Esophagus squamous epithelium (tissue), 4 donors: ENCODE results near the gene SCART1.

DNA sequence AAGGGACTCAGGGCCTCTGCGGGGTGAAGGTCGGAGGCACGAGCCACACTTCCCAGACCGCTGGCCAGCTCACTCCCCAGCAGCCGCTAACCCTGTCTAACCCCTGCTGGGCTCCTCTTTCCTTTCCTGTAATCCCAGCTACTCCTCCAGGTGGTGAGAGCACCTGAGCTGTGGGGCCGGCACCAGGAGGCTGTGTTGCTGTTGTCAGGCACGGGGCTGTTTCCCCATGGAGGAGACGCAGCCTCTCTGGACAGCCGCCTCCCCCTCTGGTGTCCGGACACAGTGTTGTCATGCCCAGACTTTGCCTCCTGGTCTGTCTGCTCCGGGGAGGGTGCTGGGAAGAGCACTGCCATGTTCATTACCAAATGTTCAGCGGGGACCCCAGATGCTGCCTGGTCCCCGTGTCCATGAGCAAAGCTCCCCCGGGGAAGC lies 18.6 kb upstream of the INPP5A start:
- PRO-cap = no peak
- RAMPAGE, long total RNA, 4 experiments = no peak in any of the 4 experiments

- PRO-cap = unidirectional peak, minus-strand start at chr10:132548412; unidirectional peak, minus-strand start at chr10:132548452
- RAMPAGE, long total RNA, 4 experiments = no peak in any of the 4 experiments
These were observed 10.8 kb downstream of the INPP5A start for GRCh38 chr10:132548180-132548969.

GRCh38 chr10:132571039-132571554 lies 33.5 kb downstream of the INPP5A start:
- PRO-cap = bidirectional peak, plus-strand start at chr10:132571425, minus-strand start at chr10:132571205
- RAMPAGE, long total RNA, 4 experiments = no peak in any of the 4 experiments

- PRO-cap = no peak
- RAMPAGE, long total RNA, 4 experiments = no peak in any of the 4 experiments
These were observed 34.7 kb downstream of the INPP5A start for GRCh38 chr10:132572334-132572688.

GRCh38 chr10:132572689-132573683 lies 35.4 kb downstream of the INPP5A start:
- PRO-cap = no peak
- RAMPAGE, long total RNA, 4 experiments = no peak in any of the 4 experiments

DNA sequence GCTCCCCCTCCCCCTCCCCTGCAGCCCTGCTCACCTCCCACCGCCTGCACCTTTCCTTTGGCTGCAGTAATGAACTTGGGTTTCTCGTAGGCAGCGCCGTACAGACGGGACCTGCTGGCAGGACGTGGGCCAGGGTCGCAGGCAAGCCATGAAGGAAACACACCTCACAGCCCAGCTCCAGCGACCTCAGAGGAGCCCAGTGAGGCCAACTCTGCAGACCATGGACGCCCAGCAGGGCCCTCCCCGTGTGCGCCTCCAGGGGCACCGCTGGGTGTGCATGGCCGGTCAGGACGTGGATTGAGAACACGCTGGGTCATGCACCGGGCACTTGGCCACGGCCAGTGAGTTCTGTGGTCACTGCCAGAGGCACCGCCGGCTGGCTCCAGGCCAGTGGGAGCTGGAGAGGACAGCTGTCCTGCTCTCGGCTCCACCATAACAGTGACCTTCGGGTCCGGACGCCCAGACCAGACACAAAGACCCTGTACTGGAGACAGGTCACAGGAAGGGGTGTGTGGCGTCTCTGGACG lies 50.2 kb upstream of the NKX6-2 start:
- PRO-cap = no peak
- RAMPAGE, long total RNA, 4 experiments = no peak in any of the 4 experiments

DNA sequence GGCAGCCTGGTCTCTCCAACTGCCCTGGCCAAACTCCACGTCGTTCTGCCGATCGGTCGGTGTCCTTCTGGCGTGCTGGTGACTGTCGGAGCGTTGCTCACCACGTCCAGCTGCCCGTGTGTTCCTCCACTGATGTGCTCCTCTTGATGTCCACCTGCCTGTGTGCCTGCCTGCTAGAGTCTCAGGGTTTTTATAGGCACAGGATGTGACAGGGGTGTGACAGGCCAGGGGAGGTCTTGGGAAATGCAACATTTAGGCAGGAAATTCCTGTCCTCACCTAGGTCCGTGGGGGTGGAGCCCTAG lies 25.1 kb upstream of the CFAP46 start:
- PRO-cap = unidirectional peak, minus-strand start at position 164 of the sequence
- RAMPAGE, long total RNA, 4 experiments = no peak in any of the 4 experiments

DNA sequence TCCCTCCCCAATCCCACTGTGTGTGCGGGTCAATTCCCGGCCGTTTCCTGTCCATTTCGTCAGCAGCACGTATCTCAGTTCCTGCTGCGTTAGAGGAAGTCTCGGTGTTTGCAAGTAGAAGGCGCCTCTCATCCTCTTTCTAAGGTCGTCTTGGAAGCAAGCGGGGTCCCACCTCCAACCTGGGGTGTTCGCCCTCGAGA lies 25.0 kb upstream of the ADGRA1 start:
- PRO-cap = no peak
- RAMPAGE, long total RNA, 4 experiments = no peak in any of the 4 experiments

DNA sequence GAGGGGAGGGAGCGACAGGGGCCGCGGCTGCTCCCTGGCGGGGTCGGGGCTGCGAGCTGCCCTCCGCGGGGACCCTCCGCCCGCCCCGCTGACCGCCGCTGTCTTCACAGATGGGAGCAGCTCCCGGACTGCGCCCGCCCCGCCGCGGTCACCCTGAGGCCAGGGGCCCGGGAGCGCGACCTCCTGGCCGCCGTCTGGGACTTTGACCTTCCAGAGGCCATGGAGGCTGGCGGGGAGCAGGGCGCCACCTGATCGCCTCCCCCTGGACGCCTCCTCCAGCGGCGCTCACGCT lies 820 bp downstream of the ADGRA1 start:
- PRO-cap = no peak
- RAMPAGE, long total RNA, 4 experiments = no peak in any of the 4 experiments

DNA sequence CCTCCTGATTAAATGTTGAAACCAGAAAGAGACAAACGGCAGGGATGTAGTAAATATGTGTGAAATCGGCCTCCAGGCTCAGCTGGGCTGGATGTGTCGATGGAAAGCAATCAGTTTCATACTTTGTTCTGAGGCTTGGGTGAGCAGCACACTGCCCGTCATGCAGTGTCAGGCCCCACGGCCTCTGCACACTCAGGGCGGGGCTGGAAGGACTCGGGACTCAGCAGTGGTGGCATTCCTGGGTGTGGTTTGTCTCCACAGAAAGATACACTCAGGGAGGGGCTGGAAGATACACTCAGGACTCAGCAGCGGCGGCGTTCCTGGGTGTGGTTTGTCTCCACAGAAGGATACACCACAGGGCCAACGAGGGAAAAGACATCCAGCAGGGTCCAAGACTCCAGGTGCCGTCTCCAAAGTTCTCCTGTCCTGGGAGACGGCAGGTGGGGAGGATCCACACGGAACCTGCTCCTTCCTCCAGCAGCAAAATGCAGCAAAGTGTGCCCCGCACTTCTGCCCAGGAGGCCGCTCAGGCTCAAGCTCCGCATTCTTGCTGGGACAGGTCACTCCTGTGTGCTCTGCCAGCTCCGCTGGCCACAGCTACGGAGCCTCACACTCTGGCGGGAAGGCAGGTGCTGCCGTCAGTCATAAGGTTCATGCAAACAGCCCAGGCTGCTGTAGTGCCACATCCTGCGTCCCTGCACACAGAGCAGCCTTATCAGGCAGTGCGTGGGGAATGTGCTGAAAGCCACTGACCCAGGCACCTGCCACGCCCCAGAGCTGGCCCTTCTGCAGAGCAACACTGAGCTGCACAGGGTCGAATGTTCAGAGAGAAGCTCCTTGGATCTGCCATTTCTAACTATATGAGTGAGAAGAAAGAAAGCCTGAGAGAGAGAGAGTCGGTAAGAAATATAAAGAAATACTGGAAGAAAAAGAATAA lies 22.3 kb downstream of the ADGRA1 start:
- PRO-cap = unidirectional peak, minus-strand start at position 186 of the sequence
- RAMPAGE, long total RNA, 4 experiments = no peak in any of the 4 experiments

- PRO-cap = no peak
- RAMPAGE, long total RNA, 4 experiments = no peak in any of the 4 experiments
These were observed 6.2 kb upstream of the KNDC1 start for GRCh38 chr10:133153887-133154227.

DNA sequence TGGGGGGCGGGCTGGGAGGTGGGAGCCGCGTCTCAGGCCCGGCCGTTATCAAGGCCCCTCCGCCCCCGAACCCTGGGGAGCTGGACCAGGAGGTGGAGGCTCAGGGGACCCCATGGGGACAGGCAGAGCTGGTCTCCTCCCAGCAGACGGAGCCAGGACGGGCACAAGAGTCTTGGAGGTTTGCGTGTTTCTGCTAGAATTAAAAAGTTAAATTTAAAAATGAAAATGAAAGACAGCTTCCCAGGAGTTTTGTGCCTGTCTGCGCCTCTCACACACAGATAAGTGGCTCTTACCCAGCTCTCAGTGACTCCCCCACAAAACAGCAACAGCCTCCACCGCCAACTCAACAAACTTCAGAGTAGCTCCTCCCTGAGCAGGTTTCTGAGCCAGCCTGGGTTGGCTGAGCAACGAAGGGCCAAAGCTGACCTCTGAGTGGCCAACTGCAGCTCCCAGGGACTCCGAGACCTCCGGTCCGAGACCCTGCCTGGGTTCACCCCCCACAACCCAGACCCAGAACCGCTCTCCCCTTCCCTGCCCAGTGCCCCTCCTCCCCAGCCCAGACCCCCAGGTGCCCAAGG lies 5.0 kb upstream of the UTF1 start:
- PRO-cap = no peak
- RAMPAGE, long total RNA, 4 experiments = no peak in any of the 4 experiments

DNA sequence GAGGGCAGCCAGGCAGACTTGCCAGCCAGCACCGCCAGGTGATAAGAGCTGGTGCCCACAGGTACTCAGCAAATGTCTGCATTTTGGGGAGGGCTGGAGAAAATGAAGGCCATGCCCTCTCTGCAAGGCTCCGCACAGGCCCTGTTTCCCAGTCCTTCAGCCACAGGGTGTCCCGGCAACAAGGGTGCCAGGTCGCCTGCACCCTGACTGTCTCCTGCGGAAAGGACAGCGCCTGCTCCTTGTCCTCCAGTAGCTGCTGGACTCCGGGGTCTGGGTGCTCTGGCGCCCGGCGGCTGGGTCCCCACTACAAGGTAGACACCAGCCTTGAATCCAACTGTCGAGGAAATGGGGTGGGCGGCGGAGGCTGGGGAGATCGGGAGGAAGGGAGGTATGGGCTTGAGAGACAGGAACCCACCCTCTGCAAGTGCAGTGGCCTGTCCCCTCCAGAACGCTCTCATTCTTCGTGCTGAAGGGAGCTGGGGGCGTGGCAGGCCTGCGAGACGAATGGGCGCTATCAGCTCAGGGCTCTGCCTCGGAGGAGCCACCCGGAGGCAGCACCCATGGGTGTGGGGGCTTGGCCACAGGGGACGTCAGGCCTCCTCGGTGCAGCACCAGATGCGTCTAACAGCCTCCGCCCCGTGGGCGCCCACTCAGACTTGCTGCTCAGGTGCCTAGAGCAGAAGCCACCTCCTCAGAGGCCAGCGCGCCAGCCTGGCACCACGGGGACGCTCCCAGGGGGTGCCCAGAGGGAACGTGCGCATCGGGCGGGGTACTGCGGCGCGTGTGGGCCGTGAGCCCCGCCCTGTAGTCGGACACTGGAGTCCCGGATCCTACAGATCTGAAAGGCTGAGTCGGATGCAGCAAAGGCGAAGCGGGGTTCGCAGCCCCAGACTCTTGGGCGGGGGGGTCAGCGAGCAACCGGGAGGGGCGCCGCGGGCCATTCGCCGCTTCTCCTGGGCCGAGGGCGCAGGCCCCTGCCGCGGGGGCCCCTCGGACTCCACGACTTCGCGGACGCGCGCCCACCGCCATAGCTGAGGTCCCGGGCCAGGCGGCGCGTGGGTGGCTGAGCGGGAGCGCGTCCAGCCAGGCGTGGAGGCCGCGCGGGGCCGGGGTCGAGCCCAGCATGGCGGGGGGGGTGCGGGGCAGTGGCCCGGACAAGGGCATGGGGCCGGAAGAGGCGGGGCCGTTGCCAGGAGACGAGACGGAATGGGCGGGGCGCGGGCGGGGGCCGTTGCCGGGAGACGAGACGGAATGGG lies 15.4 kb downstream of the ADAM8 start:
- PRO-cap = bidirectional peak, plus-strand start at position 780 of the sequence, minus-strand start at position 785 of the sequence; bidirectional peak, plus-strand start outside the sequence, minus-strand start at position 1,164 of the sequence
- RAMPAGE, long total RNA, 4 experiments = no peak in any of the 4 experiments

DNA sequence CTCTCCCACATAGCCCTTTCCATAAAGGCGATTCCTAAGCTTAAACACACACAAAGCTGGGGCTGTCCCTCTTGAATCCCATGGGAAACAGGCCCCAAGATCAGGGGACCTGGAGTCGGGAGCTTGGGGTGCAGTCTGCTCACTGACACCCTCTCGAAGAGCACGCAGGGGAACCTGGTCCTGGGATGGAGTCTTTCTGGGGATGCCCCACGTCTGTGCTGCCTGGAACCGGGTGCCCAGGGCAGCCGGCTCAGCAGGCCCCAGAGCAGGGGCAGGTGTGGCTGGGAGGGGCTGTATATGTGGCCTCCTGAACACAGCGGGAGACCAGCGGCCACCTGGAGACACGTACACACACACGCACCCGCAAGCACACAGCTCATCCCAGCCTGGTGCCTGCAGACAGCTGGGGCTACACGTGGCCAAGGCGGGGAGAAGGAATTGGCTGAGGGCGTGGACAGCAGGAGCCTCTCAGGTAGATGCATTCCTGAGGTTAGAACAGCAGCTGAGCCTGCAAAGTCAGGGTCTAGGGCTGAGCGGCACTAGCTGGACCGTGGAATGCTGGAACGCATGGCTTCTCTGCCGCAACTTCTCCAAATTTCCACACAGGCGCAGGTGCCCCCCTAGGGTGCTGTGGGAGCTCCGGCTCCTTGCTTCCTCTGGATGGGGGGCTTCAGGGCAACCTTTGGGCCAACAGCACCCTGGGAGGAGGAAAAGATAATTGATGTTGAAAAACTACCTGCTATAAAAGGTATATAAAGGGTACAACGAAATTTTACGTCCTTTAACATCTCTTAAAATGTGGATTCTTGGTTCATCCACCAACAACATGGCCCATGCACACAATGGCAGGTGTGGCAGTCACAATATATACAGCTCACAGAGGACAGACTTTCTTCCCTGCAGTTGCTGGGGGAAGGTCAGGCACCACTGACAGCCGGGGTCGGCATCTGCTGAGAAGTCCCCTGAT lies 13.8 kb downstream of the ADAM8 start:
- PRO-cap = no peak
- RAMPAGE, long total RNA, 4 experiments = no peak in any of the 4 experiments

- PRO-cap = no peak
- RAMPAGE, long total RNA, 4 experiments = no peak in any of the 4 experiments
These were observed 7.5 kb downstream of the ADAM8 start for GRCh38 chr10:133269240-133269540.

DNA sequence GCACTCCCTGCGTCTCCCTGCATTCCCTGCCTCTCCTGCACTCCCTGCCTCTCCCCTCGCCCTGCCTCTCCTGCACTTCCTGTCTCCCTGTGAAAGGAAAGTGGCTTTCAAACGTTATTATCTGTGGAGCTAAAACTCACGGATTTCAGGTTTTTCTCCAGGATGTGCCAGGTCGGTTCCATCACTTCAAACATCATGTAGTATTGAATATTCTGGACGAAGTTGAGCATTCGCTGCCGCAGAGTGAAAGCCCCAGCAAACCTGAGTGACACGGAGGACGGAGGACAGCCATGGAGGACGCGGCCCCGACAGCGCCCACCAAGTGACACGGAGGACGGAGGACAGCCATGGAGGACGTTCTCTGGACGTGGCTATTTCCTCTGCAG lies 7.1 kb upstream of the ADAM8 start:
- PRO-cap = no peak
- RAMPAGE, long total RNA, 4 experiments = no peak in any of the 4 experiments

DNA sequence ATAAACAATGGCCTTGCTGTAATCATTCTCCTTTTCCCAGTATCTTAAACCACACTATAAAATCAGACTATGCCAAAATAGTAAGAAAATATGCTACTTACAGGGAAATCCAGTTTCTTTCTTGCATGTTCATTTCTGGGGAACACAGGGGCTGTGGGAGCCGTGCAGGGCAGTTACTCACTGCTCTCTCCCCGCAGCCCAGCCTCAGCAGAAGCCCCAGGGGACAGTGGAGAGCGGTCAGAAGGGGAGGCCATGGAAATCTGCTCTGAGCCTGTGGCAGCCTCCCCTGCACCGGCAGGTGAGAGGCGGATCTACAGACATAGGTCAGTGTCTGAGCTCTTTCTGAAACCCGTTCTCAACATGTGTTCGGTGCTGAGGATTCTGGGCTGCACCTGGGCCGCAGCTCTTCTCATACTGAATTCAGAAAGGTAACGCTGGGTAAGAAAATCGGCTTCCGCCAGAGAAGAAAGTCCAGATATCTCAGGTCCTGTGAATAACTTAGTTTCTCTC lies 2.9 kb downstream of the ZNF511 start:
- PRO-cap = no peak
- RAMPAGE, long total RNA, 4 experiments = no peak in any of the 4 experiments

- PRO-cap = no peak
- RAMPAGE, long total RNA, 4 experiments = no peak in any of the 4 experiments
These were observed 10.8 kb downstream of the SPRN start for GRCh38 chr10:133413491-133414101.

GRCh38 chr10:133453874-133454146 lies at the start of gene SCART1:
TSS of gene SCART1 (plus strand) at chr10:133453945.
- PRO-cap = no peak
- RAMPAGE, long total RNA, 4 experiments = no peak in any of the 4 experiments

DNA sequence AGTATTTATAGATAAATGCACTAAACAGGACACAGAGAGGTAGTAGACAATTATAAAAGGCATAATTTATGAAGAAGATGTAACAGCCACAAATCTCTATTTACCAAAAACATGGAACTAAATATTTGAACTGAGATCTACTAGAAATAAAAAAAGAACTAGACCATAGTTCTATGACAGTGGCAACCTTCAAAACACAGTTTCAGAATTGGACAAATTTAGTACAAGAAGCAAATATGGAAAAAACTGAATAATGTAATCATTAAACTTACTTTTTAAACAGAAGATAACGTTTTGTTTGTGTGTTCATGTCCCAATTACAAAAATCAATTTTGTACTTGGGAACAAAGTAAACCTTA lies 15.5 kb upstream of the CYP2E1 start:
- PRO-cap = no peak
- RAMPAGE, long total RNA, 4 experiments = no peak in any of the 4 experiments